Upper lobe of left lung (tissue), 5 donors: ENCODE measurements around the genes CMTM1 and SLC9A5.

DNA sequence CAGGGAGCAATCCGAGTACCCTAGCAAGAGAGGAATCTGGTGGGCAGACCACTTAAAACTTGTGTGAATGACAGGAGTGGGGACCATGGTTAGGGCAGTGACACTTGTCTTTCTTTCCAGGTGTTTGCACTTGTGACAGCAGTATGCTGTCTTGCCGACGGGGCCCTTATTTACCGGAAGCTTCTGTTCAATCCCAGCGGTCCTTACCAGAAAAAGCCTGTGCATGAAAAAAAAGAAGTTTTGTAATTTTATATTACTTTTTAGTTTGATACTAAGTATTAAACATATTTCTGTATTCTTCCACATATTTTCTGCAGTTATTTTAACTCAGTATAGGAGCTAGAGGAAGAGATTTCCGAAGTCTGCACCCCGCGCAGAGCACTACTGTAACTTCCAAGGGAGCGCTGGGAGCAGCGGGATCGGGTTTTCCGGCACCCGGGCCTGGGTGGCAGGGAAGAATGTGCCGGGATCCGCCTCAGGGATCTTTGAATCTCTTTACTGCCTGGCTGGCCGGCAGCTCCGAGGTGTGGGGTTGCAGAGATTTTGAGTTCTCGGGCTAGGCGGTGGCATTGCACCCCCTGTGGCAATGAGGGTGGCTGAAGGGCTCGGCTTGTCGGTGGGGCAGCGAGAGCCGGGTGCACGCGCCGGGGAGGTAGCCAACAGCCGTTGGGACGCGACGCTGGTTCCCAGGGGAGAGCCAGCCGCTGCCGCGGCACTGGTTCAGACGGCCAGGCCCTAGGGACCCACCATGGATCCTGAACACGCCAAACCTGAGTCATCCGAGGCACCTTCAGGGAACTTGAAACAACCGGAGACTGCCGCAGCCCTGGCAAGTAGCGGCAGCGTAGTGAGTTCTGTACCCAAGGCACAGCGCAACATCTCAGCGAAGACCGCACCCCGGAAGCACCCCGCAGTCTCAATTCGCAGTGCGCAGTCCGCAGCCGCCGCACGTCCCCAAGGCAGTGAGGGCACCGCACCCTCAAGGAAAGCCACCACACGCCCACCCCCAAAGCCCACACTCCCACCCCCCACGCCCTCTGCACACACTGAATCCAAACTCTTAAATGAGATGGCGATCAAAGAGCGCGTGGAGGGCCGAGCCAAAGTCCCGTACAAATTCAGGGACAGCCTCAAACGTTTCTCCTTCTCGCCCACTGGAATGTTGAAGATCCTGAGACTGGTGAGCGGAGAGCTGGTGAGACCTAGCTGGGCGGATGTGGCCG lies at the start of gene CMTM1:
Gene CMTM1, plus strand, starts transcription at position 674 of the 1,223 bp plus-strand sequence.
- PRO-cap, 2 experiments: no peak in any of the 2 experiments
- RAMPAGE, long total RNA, 4 experiments: no peak in any of the 4 experiments

GRCh38 chr16:66615321-66615873 lies 10.9 kb downstream of the CMTM3 start:
- PRO-cap, 2 experiments: no peak in any of the 2 experiments
- RAMPAGE, long total RNA, 4 experiments: no peak in any of the 4 experiments

GRCh38 chr16:66616671-66617806 lies 12.5 kb downstream of the CMTM3 start:
- PRO-cap, 2 experiments: no peak in any of the 2 experiments
- RAMPAGE, long total RNA, 4 experiments: no peak in any of the 4 experiments

DNA sequence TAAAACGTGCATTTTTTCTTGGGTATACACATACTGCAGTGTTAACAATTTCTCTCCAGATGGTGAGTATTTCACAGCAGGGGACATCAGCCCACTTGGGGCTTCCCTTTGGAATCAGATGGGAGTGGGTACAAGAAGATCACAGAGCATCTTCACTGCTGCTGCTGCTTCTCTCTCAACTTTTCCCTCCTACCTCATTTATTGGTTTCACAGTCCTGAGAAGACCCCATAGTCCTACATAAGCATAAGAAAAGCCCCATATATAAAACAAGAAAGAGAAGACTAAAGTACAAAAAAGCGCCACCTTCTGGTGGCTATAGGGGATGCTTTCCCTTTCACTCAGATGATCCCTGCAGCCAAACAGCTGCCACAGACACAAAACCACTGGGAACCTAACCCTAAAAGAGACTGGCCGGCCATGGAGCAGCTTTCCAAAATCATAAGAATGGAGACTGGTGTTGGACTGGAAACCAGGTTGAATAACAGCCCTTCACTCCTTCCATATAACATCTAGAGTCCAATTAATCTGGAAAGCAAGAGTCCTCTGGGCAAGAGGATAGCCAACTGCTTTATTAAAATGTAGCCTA lies 11.5 kb downstream of the DYNC1LI2 start:
- PRO-cap, 2 experiments: no peak in any of the 2 experiments
- RAMPAGE, long total RNA, 4 experiments: no peak in any of the 4 experiments

DNA sequence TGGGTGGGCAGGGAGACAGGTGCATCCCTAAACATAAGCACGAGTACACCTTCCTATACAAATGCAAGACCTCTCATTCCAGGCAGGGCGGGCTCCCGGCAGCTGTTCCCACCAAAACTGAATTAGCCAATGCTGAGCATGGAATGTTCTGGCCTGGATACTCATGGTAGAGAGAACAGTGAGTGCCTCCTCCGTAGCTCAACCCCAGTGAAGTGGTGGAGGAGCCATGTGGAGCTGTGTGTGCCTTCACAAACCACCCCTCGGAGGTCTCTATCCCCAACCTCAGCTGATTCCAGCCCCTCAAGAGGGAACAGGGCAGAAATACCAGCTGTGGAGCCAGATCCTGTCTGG lies 2.2 kb upstream of the CDH16 start:
- PRO-cap, 2 experiments: no peak in any of the 2 experiments
- RAMPAGE, long total RNA, 4 experiments: no peak in any of the 4 experiments

DNA sequence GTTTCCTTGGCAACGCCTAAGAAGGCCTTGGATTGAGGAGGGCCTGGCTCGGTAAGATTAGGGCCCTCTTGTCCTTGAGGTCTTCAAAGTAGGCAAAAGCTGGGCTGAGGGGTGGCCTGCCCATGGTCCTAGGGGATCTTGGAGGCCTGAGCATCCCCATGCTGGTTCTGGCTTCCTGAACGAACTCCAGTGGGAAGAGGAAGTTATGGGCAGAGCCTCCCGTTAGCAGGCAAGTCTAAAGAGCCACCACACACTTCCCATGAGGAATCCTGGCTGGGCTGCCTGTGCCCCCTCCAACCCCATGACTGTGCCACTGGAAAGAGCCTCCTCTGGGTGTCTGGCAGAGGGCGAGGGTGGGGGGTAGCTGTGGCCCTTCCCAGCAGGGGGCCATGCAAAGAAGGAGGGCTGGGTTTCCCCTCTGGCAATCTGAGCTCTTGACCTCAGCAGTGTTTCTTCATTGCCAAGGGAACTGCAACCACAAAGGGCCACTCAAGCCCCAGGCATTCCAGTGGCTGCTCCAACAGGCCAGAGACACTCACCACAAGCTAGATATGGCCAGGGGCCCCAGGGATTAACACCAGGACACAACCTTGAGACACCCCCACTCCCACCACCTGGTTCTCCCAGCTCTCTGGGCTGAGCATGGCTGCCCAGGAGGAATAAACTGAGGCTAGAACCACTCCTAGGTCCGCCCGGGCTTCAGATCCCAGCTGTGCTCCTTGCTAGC lies 1.6 kb upstream of the RRAD start:
- PRO-cap, 2 experiments: peak in 1 of 2 experiments; most common minus-strand start position 307 of the sequence (in 1)
- RAMPAGE, long total RNA, 4 experiments: no peak in any of the 4 experiments

DNA sequence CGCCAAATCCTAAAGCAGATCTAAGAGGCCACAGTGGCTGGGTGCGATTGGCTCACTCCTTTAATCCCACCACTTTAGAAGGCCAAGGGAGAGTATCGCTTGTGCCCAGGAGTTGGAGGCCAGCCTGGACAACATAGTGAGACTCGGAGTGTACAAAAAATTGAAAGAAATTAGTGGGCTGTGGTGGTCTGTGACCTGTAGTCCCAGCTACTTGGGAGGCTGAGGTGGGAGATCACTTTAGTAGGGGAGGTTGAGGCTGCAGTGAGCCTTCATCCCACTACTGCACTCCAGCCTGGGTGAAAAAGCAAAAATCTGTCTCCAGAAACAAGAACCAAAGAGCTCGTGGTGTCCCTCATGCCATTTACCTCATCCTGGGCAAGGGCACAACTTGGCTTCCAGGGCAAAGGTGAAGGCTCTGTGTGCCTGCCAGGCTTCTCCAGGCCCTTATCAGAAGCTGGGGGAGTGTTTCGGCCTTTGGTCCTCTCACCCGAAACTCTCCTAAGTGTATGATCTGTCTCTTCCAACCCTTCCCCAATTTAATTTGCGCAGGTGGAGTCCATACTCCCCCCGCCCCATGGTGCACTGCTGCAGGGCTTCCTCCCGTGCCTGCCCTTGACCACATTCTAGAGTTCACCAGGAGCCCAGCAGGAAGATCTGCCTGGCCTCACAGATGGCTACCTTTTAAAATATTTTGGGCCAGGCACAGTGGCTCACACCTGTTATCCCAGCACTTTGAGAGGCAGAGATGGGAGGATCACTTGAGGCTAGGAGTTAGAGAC lies 1.1 kb downstream of the CES2 start:
- PRO-cap, 2 experiments: no peak in any of the 2 experiments
- RAMPAGE, long total RNA, 4 experiments: no peak in any of the 4 experiments

DNA sequence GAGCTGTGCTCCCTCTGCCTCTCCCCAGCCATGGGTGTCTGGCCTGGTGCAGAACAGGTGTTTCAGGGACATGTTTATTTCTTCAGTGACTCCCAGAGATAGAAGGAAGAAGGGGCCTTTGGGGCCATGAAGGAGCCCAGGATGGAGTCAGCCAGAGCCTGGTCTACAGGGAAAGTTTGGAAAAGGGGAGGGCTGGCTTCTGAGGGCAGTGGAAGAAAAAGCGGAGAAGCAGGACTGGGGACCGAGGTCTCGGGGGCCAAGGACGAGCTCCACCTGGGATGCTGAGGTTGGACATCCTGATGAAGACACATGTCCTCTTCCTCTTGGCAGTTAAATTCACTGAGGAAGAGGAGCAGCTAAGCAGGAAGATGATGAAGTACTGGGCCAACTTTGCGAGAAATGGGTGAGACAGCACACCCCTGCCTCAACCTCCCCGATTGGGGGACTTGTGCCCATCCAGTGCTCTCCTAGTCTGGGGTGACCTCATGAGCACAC lies 7.7 kb downstream of the CES2 start:
- PRO-cap, 2 experiments: no peak in any of the 2 experiments
- RAMPAGE, long total RNA, 4 experiments: no peak in any of the 4 experiments

- PRO-cap, 2 experiments: no peak in any of the 2 experiments
- RAMPAGE, long total RNA, 4 experiments: no peak in any of the 4 experiments
Measured at GRCh38 chr16:66945546-66946312, 10.4 kb downstream of the CES2 start.

DNA sequence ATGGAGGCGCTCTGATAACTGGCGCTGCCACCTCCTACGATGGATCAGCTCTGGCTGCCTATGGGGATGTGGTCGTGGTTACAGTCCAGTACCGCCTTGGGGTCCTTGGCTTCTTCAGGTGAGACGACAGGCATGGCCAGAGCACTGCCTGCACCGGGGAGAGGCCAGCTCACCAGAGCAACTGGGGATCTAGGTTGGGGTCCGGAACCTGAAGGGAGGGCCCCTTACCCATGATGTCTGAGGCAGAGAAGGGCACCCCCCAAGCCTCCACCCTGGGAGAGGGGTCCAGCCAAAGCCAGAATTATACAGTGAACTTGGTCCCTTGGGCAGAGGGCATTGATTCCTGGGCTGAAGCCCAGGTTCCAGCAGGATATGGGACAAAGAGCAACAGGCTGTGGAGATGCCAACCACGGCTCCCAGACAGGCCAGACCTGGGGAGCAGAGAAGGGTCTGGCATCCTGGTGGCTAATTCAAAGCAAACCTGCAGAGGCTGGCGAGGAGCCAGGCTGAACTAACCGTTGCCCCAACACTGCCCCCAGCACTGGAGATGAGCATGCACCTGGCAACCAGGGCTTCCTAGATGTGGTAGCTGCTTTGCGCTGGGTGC lies 2.9 kb downstream of the CES3 start:
- PRO-cap, 2 experiments: no peak in any of the 2 experiments
- RAMPAGE, long total RNA, 4 experiments: no peak in any of the 4 experiments

DNA sequence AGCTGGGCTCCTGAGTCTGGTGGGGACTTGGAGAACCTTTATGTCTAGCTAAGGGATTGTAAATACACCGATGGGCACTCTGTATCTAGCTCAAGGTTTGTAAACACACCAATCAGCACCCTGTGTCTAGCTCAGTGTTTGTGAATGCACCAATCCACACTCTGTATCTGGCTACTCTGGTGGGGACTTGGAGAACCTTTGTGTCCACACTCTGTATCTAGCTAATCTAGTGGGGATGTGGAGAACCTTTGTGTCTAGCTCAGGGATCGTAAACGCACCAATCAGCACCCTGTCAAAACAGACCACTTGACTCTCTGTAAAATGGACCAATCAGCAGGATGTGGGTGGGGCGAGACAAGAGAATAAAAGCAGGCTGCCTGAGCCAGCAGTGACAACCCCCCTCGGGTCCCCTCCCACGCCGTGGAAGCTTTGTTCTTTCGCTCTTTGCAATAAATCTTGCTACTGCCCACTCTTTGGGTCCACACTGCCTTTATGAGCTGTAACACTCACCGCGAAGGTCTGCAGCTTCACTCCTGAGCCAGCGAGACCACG lies 13.6 kb upstream of the CES4A start:
- PRO-cap, 2 experiments: no peak in any of the 2 experiments
- RAMPAGE, long total RNA, 4 experiments: no peak in any of the 4 experiments

GRCh38 chr16:67113939-67114303 lies 4.2 kb downstream of the PHAF1 start:
- PRO-cap, 2 experiments: no peak in any of the 2 experiments
- RAMPAGE, long total RNA, 4 experiments: no peak in any of the 4 experiments

- PRO-cap, 2 experiments: no peak in any of the 2 experiments
- RAMPAGE, long total RNA, 4 experiments: no peak in any of the 4 experiments
Measured at GRCh38 chr16:67162844-67163484, 1.6 kb upstream of the HSF4 start.

DNA sequence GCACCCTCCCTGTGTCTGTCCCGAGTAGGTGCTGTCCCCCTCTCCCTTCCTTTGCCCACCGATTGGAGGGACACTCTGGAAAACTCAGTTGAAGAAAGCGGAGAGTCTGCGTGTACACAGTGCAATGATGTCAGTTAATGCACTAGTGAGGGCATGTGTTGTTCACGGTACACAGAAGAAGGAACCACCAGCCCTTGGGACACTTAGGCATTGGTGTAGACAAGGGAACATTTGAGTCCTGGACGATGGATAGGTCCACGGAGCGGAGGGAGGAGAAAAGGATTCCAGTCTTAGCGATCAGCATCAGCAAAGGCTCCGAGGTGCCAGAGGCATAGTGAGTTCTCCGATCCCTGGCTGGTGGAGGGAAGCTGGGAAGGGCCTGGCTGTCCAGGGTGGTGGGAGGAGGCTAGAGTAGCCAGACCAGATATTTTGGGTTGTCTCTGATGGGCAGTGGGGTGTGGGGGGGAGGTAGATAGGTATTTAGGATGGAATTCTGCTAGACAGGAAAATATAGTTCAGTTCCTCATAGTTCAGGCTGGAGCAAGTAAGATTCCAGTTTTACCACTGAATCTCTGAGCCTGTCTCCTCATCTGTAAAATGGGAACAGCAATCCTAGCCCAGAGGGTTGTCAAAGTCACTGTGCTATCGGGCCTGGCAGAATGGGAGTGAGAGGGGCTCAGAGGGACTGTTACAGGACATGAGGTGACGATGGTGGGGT lies 6.7 kb downstream of the HSF4 start:
- PRO-cap, 2 experiments: no peak in any of the 2 experiments
- RAMPAGE, long total RNA, 4 experiments: start-site peak on the plus strand in 1 of 4 experiments, centred at position 150 of the sequence, 26 reads per replicate

DNA sequence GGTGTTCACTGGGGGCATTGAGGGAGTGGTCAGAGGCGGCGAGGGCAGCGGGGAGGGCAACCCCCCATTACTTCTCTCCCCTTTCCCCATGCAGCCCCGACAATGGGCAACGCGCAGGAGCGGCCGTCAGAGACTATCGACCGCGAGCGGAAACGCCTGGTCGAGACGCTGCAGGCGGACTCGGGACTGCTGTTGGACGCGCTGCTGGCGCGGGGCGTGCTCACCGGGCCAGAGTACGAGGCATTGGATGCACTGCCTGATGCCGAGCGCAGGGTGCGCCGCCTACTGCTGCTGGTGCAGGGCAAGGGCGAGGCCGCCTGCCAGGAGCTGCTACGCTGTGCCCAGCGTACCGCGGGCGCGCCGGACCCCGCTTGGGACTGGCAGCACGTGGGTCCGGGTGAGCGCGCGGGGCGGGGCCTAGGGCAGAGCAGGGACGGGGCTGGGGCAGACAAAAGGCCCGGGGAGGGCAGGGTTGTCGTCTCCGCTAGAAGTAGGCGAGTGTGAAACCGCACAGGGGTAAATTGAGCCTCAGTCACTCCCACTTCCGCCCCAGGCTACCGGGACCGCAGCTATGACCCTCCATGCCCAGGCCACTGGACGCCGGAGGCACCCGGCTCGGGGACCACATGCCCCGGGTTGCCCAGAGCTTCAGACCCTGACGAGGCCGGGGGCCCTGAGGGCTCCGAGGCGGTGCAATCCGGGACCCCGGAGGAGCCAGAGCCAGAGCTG lies 9.5 kb downstream of the MATCAP1 start:
- PRO-cap, 2 experiments: peak in 2 of 2 experiments; most common plus-strand start position 285 of the sequence (in 1); most common minus-strand start position 188 of the sequence (in 1)
- RAMPAGE, long total RNA, 4 experiments: no peak in any of the 4 experiments

- PRO-cap, 2 experiments: no peak in any of the 2 experiments
- RAMPAGE, long total RNA, 4 experiments: no peak in any of the 4 experiments
Measured at GRCh38 chr16:67177392-67177855, 6.3 kb downstream of the MATCAP1 start.

GRCh38 chr16:67199239-67200320 lies 649 bp downstream of the ELMO3 start:
- PRO-cap, 2 experiments: no peak in any of the 2 experiments
- RAMPAGE, long total RNA, 4 experiments: start-site peak on the plus strand in 1 of 4 experiments, at chr16:67199514-67199596 at its widest, 8 reads per replicate

DNA sequence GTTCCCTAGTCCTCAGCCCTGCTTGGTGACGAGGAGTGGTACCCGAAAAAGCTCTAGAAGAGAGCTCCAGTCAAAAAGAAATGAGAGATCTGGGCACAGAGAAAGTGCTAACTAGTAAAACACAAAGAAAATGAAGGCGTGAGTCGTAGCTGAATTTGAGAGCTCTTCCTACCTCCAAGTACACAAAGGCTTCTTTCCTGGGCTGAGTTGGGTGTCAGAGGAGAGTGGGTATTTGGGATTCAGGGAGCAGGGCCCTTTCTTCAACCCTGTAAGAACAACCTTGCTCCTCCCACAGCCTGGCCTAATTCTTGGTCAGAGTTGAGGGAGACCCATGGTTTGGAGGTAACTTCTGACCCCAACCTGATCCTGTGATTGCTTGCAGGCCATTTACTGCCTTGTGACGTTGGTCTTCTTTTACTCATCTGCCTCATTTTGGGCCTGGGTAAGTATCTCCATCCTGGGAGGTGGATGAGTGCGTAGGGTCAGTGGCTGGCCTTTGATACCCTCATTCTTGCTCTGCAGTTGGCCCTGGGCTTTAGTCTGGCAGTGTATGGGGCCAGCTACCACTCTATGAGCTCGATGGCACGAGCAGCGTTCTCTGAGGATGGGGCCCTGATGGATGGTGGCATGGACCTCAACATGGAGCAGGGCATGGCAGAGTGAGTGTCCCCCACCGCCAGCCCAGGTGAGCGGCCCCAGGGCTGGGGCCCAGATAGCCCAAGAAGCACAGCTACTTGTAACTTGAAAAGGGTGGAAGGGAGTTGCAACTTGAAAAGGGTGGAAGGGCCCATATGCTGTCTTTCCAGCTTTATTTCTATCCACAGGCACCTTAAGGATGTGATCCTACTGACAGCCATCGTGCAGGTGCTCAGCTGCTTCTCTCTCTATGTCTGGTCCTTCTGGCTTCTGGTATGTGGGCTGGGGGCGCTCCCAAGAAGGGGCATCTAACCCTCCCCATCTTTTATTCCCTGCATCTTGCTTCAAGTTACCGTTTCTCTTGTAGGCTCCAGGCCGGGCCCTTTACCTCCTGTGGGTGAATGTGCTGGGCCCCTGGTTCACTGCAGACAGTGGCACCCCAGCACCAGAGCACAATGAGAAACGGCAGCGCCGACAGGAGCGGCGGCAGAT lies 1.4 kb downstream of the TMEM208 start:
- PRO-cap, 2 experiments: no peak in any of the 2 experiments
- RAMPAGE, long total RNA, 4 experiments: start-site peak on the plus strand in 1 of 4 experiments, centred at position 871 of the sequence, 16 reads per replicate

- PRO-cap, 2 experiments: peak in 2 of 2 experiments; most common plus-strand start chr16:67248981 (in 1)
- RAMPAGE, long total RNA, 4 experiments: start-site peak on the plus strand in 1 of 4 experiments, at chr16:67248612-67249130 at its widest, 8 reads per replicate
Measured at GRCh38 chr16:67248083-67249476, at the start of gene SLC9A5. Gene SLC9A5, plus strand, starts transcription at chr16:67248979.

GRCh38 chr16:67427961-67428572 lies 2.9 kb upstream of the HSD11B2 start:
- PRO-cap, 2 experiments: no peak in any of the 2 experiments
- RAMPAGE, long total RNA, 4 experiments: no peak in any of the 4 experiments